Jurkat, Clone E6-1 (cell line): ENCODE measurements around the genes ABCC6, NPIPA7 and ARL6IP1.

DNA sequence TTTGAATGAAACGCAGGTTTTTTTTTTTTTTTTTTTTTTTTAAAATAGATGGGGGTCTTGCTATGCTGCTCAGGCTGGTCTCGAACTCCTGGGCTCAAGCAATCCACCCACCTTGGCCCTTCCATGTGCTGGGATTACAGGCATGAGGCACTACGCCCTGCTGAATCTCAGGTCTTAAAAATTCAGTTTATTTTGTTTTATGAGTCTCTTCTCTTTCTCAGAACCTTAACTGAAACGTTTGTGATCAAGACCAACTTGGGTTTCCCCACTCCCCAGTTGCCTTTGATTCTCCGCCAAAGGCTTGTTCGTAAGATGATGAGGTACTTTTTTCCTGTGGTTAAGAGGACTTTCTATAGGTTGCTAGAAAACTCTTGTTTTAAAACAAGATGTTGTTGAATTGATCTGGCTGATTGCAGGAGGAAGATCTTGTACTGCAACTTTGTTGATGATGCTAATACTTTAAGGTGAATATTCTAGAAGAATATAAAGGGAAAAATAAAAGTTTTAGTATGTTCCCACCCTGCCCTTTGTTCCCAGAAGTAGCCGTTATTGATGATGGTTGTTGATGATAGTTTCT lies 11.7 kb downstream of the ABCC1 start:
- RRBS: no CpG with 5 or more reads among the region's 7 CpGs

GRCh38 chr16:16036306-16036863 lies 87.0 kb downstream of the ABCC1 start:
- RRBS: no CpG with 5 or more reads among the region's 11 CpGs

DNA sequence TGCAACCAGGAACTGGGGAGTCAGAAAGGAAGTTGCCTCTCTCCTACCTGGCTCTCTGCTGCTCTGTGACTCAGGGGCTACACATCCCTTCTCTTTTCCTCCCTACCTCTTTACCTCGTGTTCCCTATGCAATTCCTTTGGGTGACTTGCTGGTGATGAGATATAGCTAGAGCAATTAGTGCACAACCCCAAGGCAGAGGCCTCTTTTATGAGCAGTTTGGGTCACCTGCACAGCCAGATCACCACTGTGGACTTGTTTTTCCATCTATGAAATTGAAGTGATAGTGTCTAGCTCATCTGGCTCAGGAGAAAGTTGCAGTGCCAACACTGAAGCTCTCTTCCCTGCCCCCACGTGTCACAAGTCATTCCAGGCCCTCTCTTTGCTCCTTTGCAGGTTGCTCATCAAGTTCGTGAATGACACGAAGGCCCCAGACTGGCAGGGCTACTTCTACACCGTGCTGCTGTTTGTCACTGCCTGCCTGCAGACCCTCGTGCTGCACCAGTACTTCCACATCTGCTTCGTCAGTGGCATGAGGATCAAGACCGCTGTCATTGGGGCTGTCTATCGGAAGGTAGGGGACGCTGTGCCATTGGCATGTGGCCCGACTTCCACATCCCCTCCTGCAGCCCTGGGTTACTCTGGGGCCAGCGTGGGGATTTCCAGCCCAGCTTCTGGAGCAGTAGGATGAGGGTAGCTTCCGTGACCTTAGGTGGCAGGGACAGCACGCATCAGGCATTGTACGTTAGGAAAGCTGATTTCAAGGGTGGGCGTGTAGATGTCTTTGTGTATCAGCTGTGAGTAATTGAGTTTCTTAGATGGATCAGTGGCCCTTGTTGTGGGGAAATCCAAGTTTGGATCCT lies 96.3 kb downstream of the ABCC1 start:
- RRBS: no CpG with 5 or more reads among the region's 16 CpGs

DNA sequence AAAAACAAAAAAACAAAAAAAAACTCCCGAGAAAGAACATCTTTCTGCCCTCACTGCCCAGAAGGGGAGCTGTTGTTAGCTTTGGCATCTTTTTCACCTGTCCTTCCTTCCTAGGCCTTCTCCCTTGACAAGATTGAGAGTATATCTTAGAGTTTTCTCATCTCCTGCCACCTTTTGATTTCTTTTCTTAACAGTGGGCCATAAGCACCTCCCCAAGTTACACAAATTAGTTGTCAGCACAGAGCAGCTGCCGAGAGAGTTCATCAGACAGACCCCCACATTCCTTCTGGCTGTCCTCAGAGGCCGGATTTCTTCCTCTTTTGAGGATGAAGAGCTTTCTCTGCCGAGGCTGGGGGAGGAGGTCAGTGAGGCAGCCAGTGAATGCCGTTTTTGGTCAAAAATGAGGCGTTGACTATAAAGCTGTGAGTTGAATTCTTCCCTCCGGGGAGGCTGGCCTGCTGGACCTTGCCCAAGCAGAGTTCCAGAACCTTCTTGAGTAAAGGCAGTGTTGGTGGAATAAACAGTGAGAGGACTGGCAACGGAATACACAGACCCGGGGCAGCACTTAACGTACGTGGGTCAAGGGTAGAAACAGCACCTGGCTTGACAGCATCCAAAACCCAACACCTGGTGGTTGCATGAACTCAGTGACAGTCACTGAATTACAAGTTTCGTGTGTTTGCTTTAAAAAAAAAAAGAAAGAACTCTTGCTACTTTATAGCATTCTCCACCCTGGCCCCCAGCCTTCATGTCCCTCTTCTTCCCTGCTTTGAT lies 126.9 kb downstream of the ABCC6 start:
- RRBS: no CpG with 5 or more reads among the region's 12 CpGs

DNA sequence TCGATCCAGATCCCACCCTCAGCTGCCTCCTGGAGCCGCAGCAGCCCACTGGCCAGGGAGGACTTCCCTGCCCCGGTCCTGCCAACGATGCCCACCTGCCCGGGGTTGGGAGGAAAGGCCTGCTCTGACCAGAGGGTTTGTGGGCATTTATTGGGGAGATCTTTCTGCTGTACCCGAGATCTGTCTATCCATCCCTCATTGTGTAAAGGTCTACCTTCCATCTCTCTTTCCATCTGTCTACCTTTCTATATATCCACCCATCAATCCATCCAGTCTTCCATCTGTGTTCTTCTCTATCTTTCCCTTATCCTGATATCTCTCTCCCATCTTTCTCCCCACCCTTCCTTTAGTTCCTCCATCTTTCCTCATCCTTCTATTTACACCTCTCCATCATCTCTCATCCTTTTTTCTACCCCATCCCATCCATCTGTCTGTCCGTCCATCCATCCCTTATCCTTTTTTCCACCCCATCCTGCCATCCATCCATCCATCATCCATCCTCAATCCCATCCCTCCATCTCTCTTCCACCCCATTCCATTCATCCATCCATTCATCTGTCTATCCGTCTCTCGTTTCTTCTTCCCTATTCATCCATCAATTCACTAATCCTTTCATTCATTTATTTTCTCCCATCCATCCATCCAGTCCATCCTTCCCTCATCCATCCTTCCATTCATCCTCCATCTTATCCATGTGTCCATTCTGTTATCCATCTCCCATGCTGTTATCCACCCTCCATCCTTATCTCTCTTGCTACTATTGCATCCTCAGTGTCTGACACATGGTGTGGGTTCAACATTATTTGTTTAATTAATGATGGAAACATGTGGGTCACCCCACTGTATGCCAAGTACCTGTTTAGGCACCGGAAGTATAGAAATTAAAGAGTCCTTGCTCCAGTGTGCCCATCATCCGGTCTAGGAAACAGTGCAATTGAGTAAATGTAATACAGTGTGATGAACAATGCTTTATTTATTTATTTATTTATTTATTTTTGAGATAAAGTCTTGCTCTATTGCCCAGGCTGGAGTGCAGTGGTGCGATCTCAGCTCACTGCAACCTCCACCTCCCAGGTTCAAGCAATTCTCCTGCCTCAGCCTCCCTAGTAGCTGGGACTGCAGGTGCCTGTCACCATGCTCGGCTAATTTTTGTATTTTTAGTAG lies 68.0 kb downstream of the ABCC6 start:
- RRBS: no CpG with 5 or more reads among the region's 13 CpGs

DNA sequence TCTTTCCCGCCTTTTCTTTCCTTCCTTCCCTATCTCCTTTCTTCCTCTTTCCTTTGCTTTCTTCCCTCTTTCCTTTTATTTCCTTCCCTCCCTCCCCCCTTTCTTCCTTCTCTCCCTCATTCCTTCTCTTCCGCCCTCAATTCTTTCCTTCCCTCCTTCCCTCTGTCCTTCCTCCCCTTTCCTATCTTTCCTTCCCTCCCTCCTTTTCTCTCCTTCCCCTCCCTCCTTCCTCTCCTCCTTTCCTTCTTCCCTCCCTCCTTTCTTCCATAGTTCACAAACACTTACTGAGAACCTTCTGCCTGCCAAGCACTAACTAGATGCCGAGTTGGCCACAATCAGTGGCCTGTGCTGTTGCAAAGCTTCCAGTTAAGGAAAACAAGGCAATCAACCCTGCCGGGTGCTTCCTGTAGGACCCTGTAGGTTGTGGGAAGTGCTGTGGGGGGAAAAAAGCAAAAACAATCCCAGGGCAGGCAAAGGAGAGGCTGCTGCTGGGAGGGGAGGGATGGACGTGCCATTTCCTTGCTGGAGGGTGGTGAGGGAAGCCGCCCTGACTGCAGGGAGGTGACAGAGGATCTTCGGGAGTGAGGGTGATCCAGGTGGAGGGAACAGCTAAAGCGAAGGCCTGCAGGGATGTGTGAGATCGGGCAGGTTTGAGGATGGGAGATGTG lies 31.6 kb downstream of the ABCC6 start:
- RRBS: no CpG with 5 or more reads among the region's 9 CpGs

DNA sequence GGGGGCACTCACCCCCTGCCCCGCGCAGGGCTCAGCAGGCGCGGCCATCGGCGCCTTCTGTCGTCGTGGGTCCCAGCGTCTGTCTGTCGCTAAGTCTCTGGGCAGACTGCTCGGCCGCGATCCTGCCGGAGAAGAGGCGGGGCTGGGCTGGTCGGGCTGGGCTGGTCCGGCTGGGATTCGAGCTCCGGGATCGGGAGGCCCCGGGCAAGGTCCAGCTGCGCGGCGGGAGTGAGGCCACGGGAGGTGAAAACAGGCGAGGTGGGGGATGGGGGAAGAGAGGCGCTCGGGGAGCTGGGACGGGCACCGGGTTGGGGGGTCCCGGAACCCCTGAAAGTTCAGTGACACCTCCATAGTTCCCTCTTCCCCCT lies at the start of gene ABCC6:
ABCC6 (minus strand) TSS at position 108 of the 368 bp plus-strand sequence.
- RRBS: no CpG with 5 or more reads among the region's 31 CpGs

GRCh38 chr16:16378755-16379325 lies at the start of gene NPIPA7:
Gene NPIPA7 (plus strand): TSS chr16:16379140.
- RRBS: no CpG with 5 or more reads among the region's 5 CpGs

- RRBS: no CpG with 5 or more reads among the region's 2 CpGs
Observed at GRCh38 chr16:17026810-17027204, 444.0 kb downstream of the XYLT1 start.

DNA sequence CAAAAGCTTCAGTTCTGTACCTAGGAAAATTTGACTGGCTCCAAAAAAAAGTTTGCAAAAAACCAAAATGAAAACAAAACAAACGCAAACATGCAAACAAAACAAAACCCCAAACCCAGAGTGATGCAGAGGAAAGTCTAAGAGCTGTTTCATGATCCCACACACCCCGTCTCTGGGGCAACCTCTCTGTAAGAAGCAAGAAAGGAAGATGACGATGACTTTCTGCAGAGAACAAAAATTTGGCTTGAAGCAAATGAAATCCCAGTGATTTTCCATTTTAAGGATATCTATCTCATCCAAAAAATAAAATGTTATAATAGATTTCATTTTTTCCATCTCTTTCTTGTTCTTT lies 181.1 kb downstream of the XYLT1 start:
- RRBS: no CpG with 5 or more reads among the region's 3 CpGs

- RRBS: no CpG with 5 or more reads among the region's 5 CpGs
Observed at GRCh38 chr16:17350168-17350651, 120.5 kb downstream of the XYLT1 start.

DNA sequence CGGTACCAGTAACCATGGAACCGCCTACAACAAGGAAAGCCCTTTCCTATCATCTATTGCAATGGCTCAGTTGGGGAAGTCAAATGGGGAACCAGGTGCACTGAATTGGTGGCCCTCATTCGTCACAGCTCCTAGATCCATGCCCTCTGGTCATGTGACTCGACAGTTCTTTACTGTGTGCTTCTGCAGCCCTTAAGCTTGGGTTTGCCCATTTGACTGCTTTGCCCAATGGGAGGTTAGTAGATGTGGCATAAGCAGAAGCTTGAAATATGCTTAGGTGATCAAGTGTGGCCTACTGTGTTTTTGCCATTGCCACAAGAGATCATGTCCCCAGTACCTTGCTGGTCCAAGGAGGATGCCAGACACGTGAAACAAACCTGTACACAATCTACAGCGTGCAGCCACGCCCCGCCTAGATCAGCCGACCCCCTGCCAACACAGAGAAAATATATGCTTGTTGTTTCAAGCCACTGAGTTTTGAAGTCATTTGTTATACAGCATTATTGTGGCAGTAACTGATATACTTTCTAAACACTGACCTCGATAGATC lies 109.8 kb downstream of the XYLT1 start:
- RRBS: no CpG with 5 or more reads among the region's 10 CpGs

- RRBS: no CpG with 5 or more reads among the region's 13 CpGs
Observed at GRCh38 chr16:17370255-17370784, 100.4 kb downstream of the XYLT1 start.

DNA sequence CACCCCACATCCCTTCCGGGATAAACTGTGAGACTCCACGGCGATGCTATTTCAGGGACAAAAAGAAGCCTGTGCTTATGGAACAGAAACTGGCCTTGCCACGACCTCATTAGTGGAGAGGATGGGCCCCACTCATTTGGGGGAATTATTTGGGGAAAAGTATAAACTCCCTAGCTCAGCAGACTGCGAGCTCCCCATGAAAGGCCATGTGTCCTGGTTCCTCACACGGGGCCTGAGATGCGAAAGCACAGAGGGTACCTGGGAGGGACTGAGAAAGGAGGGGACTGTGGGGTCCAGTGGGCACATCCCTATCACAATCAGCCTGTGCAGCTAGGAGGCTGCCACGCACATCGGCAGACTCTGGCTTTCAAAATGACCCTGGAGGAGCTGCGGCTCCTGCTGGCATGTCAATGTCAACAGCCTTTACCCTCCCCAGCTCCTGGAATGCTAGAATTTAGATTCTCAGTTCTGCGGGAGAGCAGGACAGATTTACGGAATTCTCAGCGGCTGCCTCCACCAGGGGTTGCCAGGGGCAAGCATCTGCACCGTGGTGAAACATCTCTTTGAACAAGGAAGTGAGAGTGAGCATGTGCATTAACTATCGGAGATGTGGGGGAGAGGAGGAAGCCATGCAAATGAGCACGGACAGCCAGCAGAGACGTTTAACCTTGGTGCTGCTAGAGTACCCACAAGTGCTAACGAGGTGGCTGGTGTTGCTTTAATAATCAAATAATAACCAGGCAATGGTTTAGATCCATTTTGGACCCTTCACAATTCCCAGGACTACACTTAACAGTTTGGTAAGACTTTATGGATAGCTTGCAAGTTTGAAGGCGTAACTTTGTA lies 54.3 kb downstream of the XYLT1 start:
- RRBS: no CpG with 5 or more reads among the region's 19 CpGs

GRCh38 chr16:17458113-17458860 lies 12.5 kb downstream of the XYLT1 start:
- RRBS: no CpG with 5 or more reads among the region's 11 CpGs

- RRBS: no CpG with 5 or more reads among the region's 15 CpGs
Observed at GRCh38 chr16:18789130-18789668, 935 bp downstream of the RPS15A start.

GRCh38 chr16:18800465-18801726 lies at the start of gene ARL6IP1:
Gene ARL6IP1 (minus strand): TSS chr16:18801549.
- RRBS: 1% methylated on average over 18 of the region's 78 CpGs

GRCh38 chr16:18851932-18852637 lies 50.7 kb upstream of the ARL6IP1 start:
- RRBS: no CpG with 5 or more reads among the region's 6 CpGs

GRCh38 chr16:18958824-18959121 lies 25.0 kb upstream of the TMC7 start:
- RRBS: no CpG with 5 or more reads among the region's 1 CpG